ENCODE measurements around a stretch of chr7.

DNA sequence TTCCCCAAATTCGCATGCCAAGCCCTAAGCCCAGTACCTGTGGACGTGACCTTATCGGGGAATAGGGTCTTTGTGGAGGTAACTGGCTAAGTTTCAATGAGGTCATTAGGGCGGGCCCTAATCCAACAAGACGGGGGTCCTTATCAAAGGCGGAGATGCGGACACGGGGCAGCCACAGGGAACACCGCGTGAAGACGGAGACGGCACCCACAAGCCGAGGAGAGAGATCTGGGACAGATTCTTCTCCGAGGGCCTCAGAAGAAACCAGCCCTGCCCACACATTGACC lies 516.9 kb downstream of the DNAJB6 start:
- PRO-cap = no peak

GRCh38 chr7:158537112-158537736 lies 50.4 kb downstream of the PTPRN2 start:
- PRO-cap = no peak

- PRO-cap = no peak
Measured at GRCh38 chr7:158540013-158540268, 47.7 kb downstream of the PTPRN2 start.

GRCh38 chr7:158735730-158736376 lies 31.2 kb upstream of the NCAPG2 start:
- PRO-cap = no peak

GRCh38 chr7:158753050-158754215 lies 48.8 kb upstream of the NCAPG2 start:
- PRO-cap = no peak

DNA sequence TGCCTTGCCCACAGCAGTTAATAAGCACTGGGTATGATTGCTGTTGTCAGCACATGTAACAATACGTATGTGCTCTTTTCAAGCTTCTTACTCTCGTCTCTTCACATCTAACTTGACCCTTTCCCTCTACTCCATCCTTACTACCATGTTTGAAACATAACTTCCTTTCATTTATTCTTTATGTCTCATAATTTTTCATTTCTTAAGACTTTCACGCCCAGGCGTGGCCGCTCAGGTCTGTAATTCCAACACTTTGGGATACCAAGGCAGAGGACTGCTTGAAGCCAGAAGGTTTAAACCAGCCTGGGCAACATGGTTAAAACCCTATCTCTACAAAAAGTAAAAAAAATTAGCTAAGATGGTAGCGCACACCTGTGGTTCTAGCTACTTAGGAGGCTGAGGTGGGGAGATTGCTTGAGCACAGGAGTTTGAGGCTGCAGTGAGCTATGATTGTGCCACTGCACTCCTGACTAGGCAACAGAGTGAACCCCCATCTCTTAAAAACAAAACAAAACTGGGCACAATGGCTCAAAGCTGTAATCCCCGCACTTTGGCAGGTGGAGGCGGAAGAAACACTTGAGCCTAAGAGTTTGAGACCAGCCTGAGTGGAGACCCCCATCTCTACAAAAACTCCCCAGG lies 35.2 kb downstream of the ESYT2 start:
- PRO-cap = no peak

- PRO-cap = unidirectional peak, plus-strand start at chr7:158821332
Measured at GRCh38 chr7:158820852-158822220, 8.0 kb downstream of the ESYT2 start.

- PRO-cap = no peak
Measured at GRCh38 chr7:158861134-158861779, 4.9 kb downstream of the DYNC2I1 start.

DNA sequence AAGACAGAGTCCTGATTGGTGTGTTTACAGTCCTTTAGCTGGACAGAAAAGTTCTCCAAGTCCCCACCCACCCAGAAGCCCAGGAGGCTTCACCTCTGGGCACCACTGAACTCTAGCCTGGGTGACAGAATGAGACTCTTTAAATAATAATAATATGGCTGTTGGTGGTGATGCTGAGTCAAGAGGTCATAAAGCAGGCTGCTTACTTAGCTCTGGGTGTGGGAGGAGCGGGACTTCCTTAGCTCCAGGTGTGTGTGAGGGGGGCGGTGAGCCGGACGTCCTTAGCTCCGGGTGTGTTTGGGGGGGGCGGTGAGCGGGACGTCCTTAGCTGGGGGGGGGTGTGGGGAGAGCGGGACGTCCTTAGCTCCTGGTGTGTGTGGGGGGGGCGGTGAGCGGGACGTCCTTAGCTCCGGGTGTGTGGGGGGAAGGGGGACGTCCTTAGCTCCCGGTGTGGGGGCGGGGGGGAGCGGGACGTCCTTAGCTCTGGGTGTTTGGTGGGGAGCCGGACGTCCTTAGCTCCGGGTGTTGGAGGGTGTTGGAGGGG lies 7.0 kb downstream of the DYNC2I1 start:
- PRO-cap = bidirectional peak, plus-strand start at position 247 of the sequence, minus-strand start at position 250 of the sequence; bidirectional peak, plus-strand start at position 441 of the sequence, minus-strand start at position 376 of the sequence

GRCh38 chr7:159092623-159093063 lies 52.0 kb downstream of the VIPR2 start:
- PRO-cap = no peak